Pulmonary artery (tissue), 1 donor: ENCODE measurements around a stretch of chr1.

GRCh38 chr1:28457529-28457815 lies 48.4 kb upstream of the RCC1 start:
- PRO-cap = no peak

DNA sequence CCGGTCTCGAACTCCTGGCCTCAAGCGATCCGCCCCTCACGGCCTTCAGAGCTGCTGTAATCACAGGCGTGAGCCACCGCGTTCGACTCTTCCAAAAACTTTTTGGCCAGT lies 363 bp upstream of the RCC1 start:
- PRO-cap = no peak

GRCh38 chr1:28592568-28592992 lies 515 bp downstream of the RAB42 start:
- PRO-cap = no peak

DNA sequence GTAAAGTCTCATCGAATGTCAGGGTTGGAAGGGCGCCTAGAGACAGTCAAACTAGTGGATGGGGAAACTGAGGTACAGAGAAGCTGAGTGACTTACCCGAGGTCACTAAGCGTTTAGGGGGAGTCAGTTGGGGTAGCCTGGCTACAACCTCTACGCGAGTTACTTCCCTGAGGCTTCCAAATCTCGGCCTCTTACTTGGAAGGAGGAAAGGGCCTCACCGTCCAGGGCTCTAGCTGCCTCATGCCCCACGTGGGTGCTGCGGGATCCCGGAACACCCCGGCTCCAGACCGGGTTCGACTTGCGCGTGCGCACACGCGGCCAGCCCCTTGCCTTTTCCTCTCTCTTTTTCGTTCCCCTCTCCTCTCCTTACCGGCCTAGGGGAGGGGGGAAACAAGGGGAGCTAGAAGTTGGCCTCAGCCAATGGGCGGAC lies 345 bp upstream of the EPB41 start:
- PRO-cap = bidirectional peak, plus-strand start outside the sequence, minus-strand start at position 368 of the sequence

GRCh38 chr1:29149728-29150514 lies 26.2 kb upstream of the TMEM200B start:
- PRO-cap = no peak

GRCh38 chr1:29179482-29180555 lies 1.9 kb downstream of the SRSF4 start:
- PRO-cap = no peak

GRCh38 chr1:29180974-29181364 lies 731 bp downstream of the SRSF4 start:
- PRO-cap = no peak

DNA sequence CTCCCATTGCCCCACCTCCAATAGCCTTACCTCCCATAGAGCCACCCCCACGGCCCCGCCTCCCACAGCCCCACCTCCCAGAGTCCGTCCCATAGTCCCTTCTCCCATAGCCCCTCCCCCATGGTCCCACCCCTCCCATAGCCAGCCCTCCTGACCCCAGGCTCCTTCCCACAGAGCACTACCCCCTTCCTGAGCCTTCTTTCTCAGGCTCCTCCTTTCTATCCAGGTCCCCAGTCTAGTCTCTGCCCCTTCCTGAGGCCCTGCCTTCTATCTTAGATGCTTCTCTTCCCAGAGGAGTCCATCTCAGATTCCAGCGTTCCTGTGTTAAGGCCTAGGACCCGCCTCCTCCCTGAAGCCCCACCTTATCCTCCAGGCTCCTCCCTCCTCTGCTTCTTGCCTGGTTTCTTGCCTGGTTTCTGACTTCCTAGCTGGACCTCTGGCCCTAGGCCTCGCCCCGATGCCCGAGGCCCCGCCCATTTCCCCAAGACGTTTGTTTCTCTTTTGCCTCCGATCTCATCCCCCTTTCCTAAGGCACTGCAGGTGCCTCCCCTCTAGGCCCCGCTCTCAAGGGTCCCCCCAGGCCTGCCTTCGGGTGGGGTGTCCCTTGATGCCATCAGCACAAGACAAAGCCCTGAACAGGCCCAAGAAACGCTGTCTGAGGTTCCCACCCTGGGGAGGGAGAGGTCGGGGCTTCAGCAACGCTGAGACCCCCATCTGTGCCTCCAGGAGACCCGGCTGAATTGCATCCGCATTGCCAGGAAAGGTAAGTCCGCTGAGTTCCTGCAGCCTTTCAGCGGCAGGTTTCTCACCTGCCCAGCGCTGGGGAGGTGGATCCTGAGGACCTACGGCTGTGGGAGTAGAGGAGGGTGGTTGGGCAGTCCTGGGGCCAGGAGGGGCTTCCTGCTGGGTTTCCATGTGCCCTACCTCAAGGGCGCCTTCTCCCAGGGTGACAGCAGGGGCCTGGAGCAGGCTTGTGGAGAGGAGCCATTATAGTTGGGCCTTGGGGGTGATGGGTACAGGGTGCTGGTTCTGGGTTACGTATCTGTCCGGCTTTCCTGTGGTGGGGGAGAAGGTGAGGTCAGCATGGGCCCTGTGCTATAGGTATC lies 47.2 kb downstream of the PTPRU start:
- PRO-cap = no peak

GRCh38 chr1:29711743-29712302 lies 475.5 kb downstream of the PTPRU start:
- PRO-cap = no peak

GRCh38 chr1:29991062-29991730 lies 732.2 kb downstream of the MATN1 start:
- PRO-cap = no peak

DNA sequence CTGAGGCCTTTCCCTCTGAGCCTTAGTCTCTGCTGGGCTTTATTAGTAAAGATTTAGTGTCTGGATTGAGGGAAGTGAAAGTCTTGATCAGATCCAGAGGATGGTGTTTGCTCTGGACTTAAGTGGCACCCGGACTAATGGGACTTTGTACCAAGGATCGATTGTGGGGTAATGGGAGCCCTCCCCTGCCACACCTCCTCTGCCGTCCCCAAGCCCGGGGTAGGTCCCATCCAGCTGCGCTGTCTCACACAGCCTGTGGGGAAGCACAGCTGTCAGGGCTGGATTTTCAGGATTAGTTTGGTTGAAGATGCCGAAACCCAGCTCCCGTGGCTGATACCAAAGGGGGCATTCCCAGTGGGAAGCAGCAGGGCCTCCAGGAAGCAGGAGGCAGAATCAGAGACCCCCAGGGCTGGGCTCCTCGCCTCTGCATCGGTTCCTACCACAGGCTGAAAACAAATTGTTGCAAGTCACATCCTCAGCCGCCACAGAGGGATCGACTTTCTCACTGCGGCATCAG lies 59.8 kb downstream of the MATN1 start:
- PRO-cap = no peak

DNA sequence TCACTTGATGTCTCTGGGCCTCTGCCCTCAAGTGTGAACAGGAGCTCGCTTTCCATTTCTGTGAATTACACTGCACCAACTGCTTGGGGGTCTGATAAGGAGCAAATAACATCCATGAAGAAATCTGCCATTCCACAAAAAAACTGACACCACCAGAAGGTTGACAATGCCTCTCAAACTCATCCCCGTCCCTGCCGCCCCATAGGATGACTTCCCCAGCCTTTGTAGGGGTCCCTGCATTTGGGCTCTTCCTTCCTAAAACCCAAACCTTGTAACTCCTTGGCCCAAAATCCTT lies 7.5 kb upstream of the MATN1 start:
- PRO-cap = no peak

- PRO-cap = no peak
Observed at GRCh38 chr1:30731512-30732205, 8.3 kb upstream of the MATN1 start.

DNA sequence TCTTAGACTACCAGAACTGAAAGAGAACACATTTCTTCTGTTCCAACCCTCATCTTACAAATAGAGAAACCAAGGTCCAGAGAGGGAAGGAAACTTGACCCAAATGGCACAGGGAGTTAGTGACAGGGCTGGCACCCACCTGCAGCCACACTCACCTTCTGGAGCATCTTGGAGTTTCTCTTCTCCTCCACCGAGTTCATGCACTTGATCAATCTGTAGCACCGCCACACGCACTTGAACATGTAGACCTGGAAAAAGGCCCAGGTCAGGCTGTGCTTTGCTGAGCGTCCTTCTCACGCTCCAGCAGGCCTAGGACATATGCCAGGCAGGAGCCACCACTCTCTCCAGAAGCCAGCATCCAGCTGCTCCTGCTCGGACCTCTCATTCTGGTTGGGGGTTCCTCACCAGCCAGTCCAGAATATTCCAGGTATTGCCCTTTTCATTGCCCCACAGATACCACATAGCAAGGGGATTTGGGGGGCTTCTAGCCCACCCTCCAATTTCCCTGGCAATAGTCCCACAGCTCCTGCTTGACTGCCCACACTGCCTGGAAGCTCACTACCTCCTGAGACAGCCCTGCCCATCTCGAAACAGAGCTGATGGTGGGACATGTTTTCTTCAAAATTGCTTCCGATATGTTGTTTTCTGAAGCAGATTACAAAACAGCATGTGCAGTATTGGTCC lies 11.8 kb upstream of the MATN1 start:
- PRO-cap = no peak

DNA sequence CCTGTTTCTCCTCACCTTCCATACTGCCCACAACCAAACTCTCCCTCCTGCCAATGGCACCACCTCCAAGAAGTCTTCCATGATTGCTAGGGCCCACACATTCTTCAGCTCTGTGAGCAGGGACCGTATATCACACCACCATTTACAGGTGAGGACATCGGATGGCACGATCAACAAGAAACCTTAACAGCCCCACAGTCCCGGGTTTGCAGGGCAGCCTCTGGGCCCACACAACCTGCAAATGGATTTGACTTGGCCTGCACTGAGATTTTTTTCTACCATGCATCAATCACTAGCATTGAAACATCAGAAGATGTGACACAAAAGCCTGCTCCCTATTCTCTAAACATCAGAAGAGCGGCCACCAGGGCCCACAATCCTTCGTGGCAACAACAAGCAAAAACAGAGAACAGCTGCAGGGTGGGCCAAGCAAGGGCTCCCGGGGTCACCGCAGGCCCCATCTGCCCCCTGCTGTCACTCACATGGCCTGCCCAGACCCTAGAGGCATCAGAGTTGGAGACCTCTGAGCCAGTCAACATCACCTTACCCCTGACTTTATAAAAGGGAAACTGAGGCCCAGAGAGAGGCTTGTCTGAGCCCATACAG lies 2.0 kb downstream of the LAPTM5 start:
- PRO-cap = no peak

GRCh38 chr1:30779482-30779993 lies 22.0 kb upstream of the LAPTM5 start:
- PRO-cap = no peak

- PRO-cap = no peak
Observed at GRCh38 chr1:30780622-30780980, 23.0 kb upstream of the LAPTM5 start.

- PRO-cap = no peak
Observed at GRCh38 chr1:30782767-30783522, 25.4 kb upstream of the LAPTM5 start.

DNA sequence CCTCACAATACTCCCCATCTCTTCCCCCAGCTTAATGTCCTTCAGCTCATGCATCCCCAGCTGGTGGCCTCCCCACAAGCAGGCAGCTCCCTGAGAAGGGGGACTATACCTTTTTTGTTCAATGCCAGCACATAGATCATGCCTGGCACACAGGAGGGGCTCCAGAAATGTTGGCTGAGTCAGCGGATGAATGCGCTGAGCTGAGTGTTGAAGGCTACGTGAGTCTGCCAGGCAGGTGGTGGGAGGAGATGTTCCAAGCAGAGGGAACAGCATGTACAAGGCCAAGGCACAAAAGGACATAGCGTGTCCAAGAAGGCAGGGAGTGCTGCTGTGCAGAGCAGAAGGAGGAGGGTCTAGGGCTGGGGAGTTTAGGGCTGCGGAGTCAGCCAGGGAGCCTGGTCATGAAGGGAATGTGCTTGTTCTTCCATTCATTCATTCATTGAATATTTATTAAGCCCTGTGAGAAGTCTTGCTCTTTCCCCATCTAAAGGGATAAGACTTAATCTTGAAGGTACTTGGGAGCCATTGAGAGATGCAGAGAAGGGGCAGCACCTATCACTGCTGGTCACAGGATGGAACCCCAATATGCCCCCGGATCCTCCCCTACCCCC lies 31.0 kb upstream of the LAPTM5 start:
- PRO-cap = no peak

DNA sequence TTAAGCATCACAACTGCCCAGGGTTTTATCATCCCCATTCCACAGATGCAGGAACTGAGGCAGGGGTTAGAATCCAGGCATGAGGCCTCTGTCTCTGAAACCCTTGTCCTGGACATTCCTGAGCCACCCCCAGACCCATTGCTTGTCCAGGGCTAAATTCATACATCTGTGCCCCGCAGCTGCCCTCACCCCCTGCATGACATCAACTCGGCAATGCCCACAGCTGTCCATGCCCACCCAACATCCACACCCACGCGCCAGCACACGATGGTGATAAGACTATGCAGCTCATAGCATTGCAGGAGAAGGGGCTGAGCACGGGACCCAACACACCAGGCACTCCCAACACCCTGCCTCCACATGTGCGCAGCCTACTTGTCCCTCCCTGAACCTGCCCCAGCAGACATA lies 26.8 kb downstream of the SDC3 start:
- PRO-cap = no peak